SUDHL5 (cell line): Measurements from ENCODE around the gene TMPRSS9.

DNA sequence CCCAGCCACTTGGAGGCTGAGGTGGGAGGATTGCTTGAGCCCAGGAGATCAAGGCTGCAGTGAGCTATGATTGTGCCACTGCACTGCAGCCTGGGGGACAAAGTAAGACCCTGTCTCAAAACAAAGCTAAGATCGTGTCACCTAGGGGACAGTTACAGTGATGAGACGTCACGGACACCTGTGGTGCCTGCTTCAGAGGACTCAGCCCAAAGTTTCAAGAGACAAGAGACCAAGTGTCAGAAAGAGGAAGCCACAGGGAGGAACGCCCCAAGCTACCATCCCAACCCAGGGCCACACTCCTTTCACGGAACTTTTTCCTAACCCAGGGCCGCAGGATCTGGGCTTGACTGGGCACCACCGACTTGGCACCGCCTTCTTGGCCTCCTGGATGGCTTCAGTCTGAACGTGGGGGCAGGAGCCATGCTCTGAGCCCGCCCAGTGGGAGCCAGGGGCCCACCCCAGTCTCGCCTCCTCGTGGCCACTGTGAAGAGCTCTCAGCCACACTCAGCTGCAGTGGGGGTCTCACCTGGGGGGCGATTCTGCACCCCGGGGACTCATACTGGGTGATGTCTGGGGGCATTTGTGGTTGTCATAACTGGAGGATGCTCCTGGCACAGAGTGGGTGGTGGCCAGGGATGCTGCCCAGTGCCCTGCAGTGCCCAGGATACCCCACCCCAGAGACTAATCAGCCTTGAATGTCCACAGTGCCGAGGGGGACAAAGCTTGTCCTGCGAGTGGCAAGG lies 8.4 kb downstream of the MOB3A start:
- PRO-cap, result bidirectional peak, plus-strand start at position 236 of the sequence, minus-strand start at position 74 of the sequence; bidirectional peak, plus-strand start at position 461 of the sequence, minus-strand start at position 401 of the sequence

- PRO-cap, result no peak
Observed at GRCh38 chr19:2108860-2109273, 12.2 kb downstream of the IZUMO4 start.

DNA sequence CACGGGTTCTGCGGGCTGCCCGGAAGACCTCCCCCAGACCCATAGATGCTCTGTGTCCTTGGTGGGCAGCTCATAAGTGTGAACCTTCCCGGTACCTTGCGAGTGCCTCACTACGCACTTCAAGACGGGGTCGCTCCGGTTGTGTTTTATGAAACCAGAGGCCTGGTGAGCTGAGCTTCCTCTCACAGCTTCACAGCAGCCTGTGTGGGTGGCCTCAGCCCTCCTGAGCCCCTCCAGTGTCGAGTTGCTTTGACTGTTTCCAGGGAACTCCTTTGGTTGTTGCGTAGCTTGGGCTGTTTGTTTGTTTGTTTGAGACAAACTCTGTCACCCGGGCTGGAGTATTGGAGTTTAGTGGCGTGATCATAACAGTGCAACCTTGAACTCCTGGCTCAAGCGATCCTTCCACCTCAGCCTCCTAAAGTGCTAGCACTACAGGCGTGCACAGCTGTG lies 10.0 kb downstream of the DOT1L start:
- PRO-cap, result no peak

DNA sequence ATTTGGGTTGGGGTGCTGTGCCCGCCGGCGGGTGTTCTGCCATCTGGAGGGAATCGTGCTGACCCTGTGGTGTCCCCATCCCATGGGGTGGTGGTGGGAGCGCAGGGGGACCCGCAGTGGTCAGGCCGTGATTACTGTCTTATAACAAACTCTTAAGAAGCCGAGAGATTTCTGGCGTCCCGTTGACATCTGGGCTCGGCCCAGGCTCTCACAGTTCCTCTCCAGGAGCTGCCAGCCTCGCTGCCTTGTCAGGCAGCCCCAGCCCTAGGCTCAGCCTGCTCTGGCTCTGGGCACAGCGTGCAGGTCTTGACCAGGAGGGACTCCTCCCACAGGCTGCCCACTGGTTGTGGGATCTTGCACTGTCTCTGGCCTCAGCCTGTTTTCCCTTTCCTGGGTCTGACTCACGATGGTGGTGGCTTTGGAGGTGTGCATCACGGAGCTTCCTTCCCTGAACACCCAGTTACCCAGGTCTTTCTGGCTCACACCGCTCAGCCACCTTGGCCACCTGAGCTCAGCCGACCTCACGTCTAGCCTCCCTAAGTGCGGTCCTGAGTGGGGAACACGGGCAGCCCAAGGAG lies 34.5 kb downstream of the PLEKHJ1 start:
- PRO-cap, result no peak

- PRO-cap, result no peak
Observed at GRCh38 chr19:2227035-2228309, 8.7 kb downstream of the PLEKHJ1 start.

DNA sequence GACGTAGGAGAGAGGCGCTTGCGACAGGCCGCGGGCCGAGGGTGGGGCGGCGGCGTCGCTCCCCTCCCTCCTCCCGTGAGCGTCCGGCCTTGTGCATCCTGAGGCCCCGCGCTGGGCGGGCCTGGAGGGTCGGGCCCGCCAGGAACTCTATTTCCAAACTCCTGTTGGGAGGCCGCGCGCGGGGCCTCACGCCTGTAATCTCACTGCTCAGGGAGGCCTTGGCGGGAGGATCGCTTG lies 260 bp downstream of the SF3A2 start:
- PRO-cap, result no peak

DNA sequence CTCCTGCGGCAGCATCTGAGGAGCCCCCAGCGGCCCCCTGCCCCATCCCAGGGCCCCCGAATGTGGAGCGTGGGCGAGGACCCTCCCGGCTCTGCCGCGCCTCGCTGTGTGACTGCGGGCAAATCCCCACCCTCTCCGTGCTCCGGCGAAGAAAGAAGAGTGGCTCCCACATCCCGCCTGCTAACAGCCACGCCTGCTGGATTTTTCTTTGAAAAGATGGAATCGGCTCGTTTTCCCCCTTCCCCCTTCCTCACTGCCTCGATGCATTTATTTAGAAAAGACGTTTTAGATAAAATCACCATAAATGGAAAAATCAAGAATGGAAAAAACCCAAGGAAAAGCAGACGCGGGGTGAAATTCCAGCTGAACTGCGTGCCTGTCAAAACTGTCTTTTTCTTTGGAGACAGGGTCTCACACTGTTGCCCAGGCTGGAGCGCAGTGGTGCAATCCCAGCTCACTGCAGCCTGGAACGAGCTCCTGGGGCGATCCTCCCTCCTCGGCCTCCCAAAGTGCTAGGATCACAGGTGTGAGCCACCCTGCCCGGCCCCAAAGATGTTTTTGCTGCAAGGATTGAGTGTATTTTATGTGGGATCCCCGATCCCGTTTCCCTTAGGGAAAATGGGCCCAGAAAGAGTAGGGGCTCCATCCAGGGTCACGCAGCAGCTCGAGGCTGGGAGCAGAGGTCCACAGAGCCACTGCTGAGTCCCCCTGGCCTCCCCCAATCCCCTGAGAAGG lies 776 bp upstream of the PEAK3 start:
- PRO-cap, result no peak

DNA sequence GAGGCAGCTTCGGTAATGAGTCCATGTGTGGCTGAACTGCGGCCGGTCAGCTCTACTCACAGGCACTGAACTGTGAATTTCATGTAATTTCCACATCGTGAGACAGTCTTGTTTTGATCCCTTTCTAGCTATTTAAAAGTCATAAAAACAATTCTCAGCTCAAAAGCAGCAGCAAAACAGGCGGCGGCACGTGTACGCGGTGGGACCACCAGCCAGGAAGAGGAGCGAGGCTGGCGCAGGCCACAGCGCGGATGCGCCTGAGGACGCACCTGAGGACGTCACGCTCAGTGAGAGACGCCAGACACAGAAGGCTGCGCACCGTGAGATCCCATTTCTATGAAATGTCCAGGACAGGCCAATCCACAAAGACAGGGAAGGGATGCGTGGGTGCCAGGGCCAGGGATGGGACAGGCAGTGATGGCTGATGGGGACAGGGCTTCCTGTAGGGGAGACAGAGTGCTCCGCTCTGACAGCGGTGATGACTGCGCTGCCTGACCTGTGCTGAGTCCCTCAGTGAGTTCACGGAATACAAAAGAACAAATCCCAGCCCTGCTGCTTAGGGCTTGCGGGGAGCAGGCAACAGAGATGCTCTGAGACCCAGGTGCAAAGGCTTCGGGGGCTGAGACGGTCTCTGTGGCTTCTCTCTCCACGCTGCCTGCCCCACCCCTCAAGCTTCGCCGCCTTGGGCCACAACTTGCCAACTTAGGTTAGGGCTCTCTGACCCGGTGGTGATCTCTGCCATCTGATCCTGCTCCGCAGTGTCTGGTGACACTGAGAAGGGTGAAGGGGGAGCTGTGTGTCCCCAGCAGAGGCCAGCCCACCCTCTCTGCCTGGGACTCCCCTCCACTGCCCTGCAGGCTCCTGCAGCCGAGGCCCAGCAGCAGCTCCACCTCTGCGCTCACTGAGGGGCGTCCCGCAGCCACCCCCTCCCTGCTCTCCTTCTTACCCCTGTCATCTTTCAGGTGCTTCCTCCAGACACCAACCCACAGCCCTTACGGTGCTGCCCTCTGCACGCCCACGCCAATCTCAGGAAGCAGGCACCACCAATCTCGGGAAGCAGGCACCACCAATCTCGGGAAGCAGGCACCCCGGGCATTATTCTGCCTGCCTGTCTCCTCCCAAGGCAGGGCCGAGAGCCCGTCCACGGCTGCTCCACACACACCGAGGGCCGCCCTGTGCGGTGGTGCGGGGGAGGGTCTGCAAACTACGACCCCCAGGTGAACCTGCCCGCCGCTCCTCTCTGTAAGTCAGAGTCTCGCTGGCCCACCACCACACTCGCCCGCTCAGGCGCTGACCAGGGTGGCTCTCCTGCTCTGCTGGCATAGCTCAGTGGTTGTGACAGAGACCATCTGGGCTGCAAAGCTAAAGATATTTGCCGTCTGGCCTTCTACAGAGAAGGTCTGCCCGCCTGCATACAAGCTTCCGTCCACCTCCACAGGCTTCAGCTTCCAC lies 3.4 kb downstream of the LSM7 start:
- PRO-cap, result no peak

DNA sequence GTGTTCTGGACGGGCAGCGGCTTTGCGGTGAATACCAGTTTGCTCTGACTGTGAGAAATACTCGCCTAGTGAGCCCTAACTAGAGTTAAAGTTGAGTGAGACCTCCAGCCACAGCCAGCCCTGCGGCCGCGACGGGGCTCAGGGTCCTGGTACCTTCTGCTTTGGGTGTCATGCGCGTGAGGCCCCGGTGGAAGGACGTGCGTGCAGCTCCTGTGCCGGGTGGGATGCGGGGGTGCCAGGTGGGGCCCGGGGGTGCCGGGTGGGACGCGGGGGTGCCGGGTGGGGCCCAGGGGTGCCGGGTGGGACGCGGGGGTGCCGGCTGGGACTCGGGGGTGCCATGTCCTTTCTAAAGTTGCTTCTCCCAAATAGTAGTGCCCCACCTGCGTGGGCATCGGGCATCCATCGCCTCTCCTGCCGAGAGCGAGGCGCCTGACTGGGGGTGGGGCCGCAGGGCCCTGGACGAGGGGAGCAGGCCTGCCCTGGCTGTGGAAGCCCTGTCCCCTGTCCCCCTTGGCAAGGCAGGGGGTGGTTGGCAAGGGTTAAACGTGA lies 8.4 kb upstream of the TMPRSS9 start:
- PRO-cap, result no peak

GRCh38 chr19:2360074-2360414 lies at the start of gene TMPRSS9:
Gene TMPRSS9 (plus strand): TSS chr19:2360265.
- PRO-cap, result no peak

- PRO-cap, result no peak
Observed at GRCh38 chr19:2403324-2403679, 24.1 kb downstream of the TIMM13 start.

DNA sequence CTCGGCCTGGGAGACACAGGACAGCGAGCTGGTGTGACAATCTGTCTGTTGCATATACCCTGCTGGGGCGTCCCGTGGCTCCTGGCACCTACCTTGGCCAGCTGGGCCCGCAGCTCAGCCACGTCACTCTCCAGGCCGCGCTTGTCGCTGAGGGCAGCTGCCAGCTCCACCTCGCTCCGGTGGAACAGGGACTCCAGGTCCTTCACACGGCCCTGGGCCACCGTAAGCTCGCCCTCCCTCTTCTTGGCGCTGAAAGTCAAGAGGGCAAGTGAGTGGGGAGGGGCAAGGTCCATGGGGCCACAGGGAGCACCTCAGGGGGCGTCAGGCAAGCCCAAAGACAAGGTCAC lies 10.9 kb upstream of the TIMM13 start:
- PRO-cap, result no peak

DNA sequence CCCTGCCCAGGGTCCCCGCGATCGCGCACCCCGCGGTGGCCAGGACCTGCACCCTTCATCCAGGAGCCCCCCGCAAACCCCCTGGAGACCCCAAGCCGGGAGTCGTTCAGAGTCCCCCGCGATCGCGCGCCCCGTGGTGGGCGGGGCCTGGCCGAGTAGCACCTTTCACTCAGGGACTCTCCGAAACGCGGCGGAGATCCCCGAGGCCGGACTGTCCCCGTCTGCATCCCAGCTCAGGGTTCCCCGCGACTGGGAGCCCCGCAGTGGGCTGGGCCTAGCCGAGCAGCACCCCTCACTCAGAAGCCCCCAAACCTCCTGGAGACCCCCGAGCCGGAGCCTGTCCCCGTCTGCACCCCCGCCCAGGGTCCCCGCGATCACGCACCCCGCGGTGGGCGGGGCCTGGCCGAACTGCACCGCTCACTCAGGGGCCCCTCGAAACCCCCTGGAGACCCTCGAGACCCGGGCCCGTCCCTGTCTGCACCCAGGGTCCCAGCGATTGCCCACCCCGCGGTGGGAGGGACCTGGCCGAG lies 717 bp downstream of the LMNB2 start:
- PRO-cap, result no peak

GRCh38 chr19:2476984-2477433 lies 1.1 kb downstream of the GADD45B start:
- PRO-cap, result no peak

DNA sequence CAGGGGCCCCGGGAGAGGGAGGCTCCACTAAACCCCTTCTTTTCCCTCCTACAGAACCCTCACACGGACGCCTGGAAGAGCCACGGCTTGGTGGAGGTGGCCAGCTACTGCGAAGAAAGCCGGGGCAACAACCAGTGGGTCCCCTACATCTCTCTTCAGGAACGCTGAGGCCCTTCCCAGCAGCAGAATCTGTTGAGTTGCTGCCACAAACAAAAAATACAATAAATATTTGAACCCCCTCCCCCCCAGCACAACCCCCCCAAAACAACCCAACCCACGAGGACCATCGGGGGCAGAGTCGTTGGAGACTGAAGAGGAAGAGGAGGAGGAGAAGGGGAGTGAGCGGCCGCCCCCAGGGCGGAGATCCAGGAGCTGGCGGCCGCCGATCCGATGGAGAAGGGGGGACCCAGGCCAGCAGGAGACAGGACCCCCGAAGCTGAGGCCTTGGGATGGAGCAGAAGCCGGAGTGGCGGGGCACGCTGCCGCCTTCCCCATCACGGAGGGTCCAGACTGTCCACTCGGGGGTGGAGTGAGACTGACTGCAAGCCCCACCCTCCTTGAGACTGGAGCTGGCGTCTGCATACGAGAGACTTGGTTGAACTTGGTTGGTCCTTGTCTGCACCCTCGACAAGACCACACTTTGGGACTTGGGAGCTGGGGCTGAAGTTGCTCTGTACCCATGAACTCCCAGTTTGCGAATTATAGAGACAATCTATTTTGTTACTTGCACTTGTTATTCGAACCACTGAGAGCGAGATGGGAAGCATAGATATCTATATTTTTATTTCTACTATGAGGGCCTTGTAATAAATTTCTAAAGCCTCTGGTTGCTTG lies 1.7 kb downstream of the GADD45B start:
- PRO-cap, result no peak

DNA sequence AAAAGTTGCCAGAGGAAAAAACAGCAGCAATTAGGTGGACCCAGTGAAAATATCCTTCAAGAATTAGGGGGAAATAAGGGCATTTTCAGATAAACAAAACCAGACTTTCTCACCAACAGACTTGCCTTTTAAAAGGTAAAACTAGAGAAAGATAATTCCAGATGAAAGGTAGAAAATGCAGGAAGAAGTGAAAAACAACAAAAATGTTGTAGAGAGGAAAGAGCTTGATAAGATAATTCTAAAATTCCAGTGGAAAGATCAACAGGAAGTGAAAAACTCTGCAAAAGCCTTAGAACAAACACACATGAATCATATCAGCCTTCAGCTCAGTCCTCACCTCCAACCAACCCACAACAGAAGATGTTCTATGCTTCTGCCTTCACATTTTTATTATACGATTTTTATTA lies 57.7 kb downstream of the GADD45B start:
- PRO-cap, result no peak

DNA sequence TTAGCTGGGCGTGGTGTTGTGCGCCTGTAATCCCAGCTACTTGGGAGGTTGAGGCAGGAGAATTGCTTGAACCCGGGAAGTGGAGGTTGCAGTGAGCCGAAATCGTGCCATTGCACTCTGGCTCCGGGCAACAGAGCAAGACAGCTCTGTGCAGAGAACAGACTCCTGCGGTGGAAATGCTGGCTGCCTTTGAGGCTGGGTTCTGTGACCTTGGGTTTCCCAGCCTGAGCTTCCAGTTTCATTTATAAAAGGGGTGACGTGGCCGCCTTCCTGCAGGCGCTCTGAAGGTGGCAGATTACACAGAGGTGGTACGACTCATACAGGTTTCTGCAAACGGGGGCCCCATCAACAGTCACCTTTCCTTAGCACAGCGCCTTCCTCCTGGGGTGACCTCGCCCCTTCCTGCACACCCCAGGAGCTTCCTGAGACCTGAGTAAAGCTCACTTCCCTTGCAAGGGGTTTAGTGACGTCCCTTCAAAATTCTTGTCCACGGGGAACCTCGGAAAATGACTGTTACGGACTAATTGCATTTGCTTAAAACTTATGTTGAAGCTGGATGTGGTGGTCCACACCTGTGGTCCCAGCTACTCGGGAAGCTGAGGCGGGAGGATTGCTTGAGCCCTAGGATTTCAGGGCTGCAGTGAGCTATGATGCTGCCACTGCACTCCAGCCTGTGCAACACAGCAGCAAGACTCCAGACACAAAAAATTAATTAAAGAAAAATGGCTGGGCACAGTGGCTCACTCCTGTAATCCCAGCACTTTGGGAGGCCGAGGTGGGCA lies 81.6 kb downstream of the GNG7 start:
- PRO-cap, result bidirectional peak, plus-strand start at position 293 of the sequence, minus-strand start at position 177 of the sequence

DNA sequence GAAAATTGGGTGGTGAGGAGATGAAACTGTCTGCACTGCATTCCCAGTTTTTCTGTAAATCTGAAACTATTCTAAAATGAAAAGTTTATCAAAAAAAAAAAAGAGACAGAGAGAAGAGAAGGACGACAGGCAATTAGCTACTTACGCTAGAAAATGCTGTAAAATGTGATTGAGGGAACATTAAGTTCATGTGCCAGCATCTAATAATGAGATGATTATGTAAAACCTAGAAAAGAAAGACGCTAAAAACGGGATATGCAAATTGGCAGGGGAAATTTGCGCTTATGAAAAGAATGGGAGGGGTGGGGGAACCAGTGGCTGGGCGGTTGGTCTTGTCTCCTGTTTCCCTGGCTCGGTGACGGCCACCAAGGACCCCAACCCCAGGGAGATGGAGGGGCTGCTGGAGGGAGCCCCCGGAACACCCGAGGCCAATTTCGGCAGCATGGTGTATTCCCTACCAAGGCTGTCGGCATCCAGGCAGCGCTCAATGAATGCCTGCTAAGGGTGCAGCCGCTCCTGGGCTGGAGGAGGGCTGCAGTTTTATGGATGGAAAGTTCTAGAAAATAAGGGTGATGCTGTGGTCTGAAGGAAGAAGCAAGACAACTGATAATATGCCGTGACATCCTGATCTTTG lies 34.2 kb downstream of the GNG7 start:
- PRO-cap, result bidirectional peak, plus-strand start at position 314 of the sequence, minus-strand start at position 155 of the sequence

DNA sequence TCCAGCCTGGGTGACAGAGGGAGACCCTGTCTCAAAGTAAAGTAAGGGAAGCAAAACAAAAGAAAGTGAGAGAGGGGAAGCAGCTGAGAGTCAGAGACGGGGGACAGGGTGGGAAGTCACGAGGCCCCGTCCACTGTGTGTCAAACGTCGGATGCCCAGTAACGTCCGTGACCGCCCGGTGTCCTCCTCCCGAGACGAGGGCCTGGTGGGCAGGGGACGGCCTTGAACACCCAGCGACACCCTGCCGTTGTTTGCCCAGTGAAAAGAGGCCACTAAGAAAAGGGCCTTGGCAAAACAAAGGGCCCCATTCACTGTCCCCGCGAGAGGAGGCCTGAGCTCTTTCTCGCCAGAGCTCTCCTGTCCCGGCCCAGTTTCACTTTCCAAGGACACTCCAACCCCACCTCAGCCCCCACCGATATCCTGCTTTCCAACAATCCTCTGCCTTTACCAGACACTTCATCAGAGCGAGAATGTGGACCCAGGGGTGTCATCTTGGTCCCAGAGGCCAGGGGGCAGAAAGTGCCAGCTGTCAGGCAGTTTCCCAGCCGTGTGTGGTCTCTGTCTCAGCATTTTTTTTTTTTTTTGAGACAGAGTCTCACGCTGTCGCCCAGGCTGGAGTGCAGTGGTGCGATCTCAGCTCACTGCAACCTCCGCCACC lies 16.8 kb downstream of the GNG7 start:
- PRO-cap, result no peak

DNA sequence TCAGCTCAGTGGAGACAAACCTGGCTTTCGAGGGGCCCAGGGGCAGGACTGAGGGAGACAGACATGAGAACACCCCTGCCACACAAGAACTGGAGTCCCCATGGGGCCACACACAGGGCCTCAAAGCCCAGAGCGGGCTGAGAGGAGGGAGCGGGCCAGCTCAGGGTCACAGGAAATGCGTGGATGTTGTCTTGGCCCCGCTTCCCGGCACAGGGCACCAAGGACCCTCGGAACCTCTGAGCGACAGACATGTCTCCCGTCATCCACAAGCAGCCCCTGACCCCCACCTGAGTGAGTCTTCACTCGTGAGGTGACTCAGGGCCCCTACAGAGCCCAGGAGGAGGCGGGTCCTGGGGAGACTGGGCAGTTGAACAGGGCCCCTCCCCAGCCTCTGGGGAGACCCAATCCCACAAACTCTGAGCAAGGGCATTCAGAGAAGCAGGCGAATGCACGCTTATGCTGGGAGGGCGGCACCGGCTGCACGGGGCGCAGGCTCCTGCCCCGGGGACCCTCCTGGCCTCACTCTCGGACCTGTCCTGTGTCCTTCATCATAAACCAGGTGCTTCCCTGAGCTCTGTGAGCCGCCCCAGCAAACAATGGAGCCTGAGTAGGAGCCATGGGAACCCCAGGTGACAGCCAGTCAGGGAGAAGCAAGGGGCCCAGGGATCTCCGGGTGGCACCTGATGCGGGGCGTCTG lies 20.2 kb downstream of the SGTA start:
- PRO-cap, result no peak